ENCODE measurements around the genes HMX1, FAM90A26, USP17L15, USP17L21 and USP17L30.

- RAMPAGE, total RNA = no peak
Measured at GRCh38 chr4:8220874-8221379, 21.8 kb downstream of the SH3TC1 start.

DNA sequence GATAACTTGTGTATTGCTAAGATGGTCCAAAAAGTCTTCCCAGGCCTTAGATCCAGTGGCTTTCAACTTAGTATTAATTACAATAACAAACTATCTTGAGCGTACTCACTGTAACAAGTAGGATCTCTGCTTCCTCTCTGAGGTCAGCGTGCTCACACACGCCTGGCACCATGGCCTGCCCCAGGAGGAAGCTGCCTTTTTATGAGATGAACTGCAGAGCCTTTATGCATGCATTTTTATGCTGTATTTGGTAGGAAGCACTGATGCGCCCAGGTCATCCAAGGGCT lies 50.0 kb downstream of the HTRA3 start:
- RAMPAGE, total RNA = no peak

DNA sequence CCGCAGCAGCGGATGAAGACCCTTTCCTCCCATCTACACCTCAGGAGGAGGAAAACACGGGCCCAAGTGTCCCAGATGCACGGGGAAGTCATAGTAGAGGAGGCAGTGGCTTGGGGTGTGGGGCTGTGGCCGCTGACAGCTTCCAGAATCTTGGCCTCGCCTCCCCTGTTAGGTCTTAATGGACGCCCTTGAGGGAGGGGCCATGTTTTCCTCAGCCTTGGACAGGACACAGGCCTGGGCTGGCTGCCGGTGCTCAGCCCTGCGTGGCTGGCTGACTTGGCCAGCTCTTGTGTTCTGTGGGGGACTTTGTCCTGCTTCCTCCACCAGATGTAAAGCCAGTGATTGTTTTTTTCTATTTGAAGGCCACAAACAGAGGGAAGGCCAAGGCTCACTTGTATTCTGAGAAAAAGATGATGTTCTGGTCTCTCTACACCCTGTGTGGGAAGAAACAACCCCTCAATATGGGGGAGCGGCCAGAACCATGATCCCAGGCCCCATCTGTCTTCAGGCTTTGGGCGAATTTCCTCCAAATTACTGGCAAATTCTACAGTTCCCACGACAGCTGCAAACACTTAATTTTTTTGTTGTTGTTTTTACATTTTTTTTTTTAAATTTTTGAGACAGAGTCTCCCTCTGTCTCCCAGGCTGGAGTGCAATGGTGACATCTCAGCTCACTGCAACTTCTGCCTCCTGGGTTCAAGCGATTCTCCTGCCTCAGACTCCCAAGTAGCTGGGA lies 71.3 kb downstream of the HTRA3 start:
- RAMPAGE, total RNA = no peak

- RAMPAGE, total RNA = no peak
Measured at GRCh38 chr4:8376472-8376814, 64.1 kb downstream of the ACOX3 start.

GRCh38 chr4:8402546-8403141 lies 37.9 kb downstream of the ACOX3 start:
- RAMPAGE, total RNA = no peak

GRCh38 chr4:8439162-8439771 lies 1.3 kb downstream of the ACOX3 start:
- RAMPAGE, total RNA = no peak

DNA sequence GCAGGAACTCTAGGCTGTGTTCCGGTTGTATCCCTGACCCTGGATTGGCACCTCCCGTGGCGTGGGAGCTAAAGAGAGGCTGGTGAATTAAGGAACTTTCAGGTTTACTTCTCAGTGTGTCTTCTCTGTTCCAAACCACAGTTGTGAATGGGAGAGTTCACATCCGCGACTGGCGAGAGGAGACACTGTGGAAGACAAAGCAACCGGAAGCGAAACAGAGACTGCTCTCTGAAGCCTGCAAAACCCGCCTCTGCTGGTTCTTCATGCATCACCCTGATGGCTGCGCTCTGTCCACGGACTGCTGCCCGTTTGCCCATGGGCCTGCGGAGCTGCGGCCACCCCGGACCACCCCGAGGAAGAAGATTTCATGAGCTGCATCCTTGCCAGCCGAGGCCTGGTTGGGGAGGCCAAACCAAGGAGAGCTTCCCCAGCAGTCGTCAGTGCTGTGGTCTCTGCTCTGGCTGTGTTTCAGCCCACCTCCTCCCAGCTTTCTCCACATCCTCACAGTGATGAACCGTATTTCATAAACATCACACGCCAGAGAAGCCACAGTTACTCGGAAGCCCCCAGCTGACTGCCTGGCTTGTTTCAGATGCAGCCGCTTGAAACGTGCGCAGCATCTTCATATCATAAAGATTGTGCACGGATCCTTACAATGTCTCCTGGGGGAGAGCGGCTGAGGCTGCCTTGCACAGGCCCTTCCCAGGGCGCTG lies 35.2 kb downstream of the TRMT44 start:
- RAMPAGE, total RNA = no peak

DNA sequence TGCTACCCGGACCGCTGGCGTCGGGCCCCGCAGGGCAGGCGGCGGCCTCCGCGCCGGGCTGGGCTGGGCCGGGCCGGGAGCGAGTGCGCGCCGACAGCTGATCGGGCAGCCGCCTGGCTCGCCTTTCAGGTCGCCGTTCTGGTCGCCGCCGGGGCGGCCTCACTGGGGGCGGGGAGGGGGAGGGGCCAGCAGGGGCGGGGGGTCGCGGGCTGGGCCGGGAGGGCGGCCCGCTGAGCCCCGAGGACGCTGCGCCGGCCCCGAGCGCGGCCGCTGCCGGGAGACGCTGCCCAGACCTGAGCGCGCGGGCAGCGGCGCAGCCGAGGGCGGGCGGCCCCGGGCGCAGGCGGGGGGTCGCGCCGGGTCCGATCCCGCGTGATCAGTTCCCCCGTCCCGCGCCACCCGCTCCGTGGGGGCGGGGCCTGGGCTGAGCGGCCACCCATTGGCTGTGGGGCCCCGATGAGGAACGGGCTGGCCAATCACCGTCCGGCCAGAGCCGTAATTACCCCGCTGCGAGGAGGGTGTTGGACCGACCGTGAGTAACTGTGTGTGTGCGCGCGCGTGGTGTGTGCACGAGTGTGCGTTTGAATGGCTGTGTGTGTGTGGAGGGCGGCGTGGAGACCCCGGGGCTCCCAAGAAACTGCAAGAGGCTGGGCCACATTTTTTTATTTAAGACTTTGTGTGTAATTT lies at the start of gene HMX1:
HMX1 (minus strand) TSS at position 127 of the 687 bp plus-strand sequence.
- RAMPAGE, total RNA = no peak

- RAMPAGE, total RNA = no peak
Measured at GRCh38 chr4:9170092-9170594, at the start of gene FAM90A26. TSS of gene FAM90A26 (plus strand) at chr4:9170409.

DNA sequence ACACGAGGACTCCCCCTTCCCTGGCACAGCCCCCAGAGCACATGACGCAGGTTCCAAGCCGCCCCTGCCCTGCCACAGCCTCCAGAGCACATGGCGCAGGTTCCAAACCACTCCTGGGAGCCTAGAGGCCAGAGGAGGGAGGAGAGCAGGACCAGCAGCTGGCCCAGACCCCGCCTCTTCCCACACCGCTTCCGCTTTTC lies 286 bp downstream of the FAM90A26 start:
- RAMPAGE, total RNA = no peak

DNA sequence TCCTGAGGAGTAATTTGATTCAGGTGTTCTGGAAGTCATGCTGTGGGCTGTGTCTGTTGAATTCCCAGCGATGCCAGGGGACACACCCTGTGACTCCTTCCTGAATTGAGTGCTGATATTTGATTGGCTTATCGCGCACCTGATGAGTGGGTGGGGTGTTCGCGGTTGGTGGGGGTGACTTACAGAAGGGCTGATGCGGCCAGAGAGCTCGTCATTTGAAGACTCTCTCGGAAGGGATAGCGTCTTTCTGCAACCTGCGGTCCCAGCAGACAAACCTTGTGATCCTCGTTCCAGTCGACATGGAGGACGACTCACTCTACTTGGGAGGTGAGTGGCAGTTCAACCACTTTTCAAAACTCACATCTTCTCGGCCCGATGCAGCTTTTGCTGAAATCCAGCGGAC lies at the start of gene USP17L15:
USP17L15 (plus strand) TSS at position 300 of the 403 bp plus-strand sequence.
- RAMPAGE, total RNA = no peak

GRCh38 chr4:9262575-9263090 lies at the start of gene USP17L21:
TSS of gene USP17L21 (plus strand) at chr4:9262872.
- RAMPAGE, total RNA = no peak

DNA sequence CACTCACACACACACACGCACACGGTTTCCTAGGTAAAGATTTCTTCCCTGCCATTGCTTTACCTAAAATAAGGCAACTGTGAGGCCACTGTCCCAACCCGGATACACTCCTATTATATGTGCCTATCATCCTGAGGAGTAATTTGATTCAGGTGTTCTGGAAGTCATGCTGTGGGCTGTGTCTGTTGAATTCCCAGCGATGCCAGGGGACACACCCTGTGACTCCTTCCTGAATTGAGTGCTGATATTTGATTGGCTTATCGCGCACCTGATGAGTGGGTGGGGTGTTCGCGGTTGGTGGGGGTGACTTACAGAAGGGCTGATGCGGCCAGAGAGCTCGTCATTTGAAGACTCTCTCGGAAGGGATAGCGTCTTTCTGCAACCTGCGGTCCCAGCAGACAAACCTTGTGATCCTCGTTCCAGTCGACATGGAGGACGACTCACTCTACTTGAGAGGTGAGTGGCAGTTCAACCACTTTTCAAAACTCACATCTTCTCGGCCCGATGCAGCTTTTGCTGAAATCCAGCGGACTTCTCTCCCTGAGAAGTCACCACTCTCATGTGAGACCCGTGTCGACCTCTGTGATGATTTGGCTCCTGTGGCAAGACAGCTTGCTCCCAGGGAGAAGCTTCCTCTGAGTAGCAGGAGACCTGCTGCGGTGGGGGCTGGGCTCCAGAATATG lies at the start of gene USP17L30:
USP17L30 (plus strand) TSS at position 429 of the 683 bp plus-strand sequence.
- RAMPAGE, total RNA = no peak

- RAMPAGE, total RNA = no peak
Measured at GRCh38 chr4:9989832-9990257, 31.5 kb downstream of the SLC2A9 start.

DNA sequence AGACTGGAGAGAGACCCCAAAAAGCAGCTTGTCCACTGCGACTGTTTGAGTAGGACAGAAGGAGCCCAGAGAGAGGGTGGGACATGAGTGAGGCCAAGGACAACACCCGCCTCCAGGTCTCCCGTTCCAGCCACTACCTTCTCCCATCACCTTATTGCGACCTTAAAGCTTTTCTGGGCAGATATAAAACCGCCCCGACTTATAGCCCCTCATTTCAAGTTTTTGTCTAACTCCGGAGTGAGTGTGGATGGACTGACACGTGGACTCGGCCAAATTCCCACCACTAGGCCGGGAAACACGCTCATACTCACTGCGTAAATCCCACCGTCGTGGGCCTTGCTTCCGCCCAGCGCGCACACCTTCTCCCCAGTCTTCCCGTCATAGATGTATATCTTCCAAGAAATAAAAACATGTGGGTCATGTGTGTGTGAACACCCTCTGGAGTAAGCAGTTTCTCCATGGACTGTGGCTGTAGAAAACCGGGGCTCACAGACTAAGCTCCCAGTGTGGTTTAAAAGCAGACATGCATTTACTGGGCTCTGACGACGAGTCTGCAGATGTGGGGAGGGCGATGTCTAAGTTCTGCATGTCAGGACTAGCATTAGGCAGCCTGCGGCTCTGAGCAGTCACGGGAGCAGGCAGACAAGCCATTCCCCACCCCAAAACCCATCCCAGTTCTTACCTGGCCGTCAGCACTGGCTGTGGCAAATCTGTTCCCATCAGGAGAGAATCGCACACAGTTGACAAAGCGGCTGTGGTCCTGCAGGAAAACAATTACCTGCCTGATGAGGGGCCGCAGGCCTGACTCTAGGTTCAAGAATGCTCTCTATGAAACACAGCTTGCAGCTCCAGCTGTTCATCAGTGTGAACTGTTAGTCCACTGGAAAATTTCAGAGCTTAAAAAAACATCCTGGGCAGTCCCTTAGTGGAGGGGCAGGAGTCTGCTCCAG lies 28.3 kb downstream of the WDR1 start:
- RAMPAGE, total RNA = no peak

GRCh38 chr4:10115649-10115803 lies 1.1 kb downstream of the WDR1 start:
- RAMPAGE, total RNA = no peak

- RAMPAGE, total RNA = no peak
Measured at GRCh38 chr4:10121426-10122118, 5.0 kb upstream of the WDR1 start.

DNA sequence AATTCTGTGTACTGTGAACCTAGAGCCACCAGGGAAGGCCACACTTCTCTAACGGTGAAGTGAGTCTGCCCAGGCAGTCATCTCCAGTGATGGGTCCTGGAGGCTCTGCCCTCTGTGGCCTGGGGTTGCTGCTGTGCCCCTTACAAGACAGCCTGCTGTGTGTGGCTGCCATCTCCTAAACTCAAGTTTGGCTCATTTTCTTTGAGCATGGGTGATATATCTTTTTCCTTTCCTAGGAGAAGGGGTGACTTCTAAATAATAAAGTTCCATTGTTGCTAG lies 40.9 kb upstream of the WDR1 start:
- RAMPAGE, total RNA = no peak

GRCh38 chr4:10185255-10186446 lies 69.1 kb upstream of the WDR1 start:
- RAMPAGE, total RNA = no peak

- RAMPAGE, total RNA = no peak
Measured at GRCh38 chr4:10232039-10232346, 115.4 kb upstream of the WDR1 start.

Measured in foreskin keratinocyte (primary cell).